Fibroblast of the aortic adventitia (primary cell): ENCODE measurements around a stretch of chr6.

DNA sequence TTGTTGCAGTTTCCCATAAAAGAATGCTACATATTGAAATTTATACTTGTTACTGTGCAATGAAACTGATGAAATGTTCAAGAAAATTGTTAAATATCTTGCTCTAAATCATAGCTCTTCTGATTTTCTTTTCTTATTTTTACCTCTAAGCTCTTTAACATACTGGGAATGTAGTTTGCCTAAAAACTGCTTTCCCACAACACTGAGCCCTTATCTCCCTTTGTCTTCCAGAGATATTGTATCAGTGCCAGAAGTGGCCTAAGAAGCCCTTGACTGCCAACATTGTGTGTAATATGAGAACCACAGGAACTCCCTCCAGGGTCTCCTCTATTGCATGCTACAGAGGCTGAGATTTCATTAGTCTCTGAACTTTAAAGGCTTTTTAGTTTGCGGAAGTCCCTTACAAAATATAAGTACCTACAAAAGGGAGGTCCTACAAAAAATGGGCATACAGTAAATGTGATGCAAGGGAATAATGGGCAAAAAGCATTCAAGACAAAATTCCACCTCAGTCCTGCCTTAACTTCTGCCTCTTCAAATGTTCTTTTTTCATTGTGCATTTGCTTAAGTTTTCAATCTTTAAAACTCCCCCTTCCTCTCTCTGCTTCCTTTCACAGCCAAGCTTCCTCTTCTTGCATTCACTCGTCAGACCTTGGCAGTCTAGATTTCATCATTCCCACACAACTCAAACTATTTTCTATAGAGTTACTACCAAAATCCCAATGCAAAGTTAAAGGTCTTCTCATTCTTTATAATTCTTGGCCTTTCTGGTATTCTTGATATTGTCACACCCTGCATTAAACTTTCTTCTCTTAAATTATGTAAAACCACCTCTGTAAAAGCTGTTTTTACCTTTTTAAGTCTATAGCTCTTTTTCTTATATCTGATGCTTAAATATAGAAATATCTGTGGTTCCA is 76.5 kb downstream of the ADGRG6 start:
- CAGE, long polyA plus RNA, result no peak

- CAGE, long polyA plus RNA, result no peak
Observed at GRCh38 chr6:142424441-142424985, 122.7 kb downstream of the ADGRG6 start.

GRCh38 chr6:142542718-142543224 is 241.0 kb downstream of the ADGRG6 start:
- CAGE, long polyA plus RNA, result no peak

- CAGE, long polyA plus RNA, result no peak
Observed at GRCh38 chr6:142751421-142752207, 193.4 kb downstream of the HIVEP2 start.

- CAGE, long polyA plus RNA, result no peak
Observed at GRCh38 chr6:142828864-142829871, 115.8 kb downstream of the HIVEP2 start.

- CAGE, long polyA plus RNA, result no peak
Observed at GRCh38 chr6:142926136-142927326, 18.4 kb downstream of the HIVEP2 start.

- CAGE, long polyA plus RNA, result no peak
Observed at GRCh38 chr6:142935710-142936738, 9.0 kb downstream of the HIVEP2 start.

- CAGE, long polyA plus RNA, result no peak
Observed at GRCh38 chr6:143539844-143540574, 28.5 kb upstream of the FUCA2 start.

GRCh38 chr6:143543288-143543723 is 31.8 kb upstream of the FUCA2 start:
- CAGE, long polyA plus RNA, result no peak

- CAGE, long polyA plus RNA, result no peak
Observed at GRCh38 chr6:143950832-143951362, 57.2 kb downstream of the PLAGL1 start.

DNA sequence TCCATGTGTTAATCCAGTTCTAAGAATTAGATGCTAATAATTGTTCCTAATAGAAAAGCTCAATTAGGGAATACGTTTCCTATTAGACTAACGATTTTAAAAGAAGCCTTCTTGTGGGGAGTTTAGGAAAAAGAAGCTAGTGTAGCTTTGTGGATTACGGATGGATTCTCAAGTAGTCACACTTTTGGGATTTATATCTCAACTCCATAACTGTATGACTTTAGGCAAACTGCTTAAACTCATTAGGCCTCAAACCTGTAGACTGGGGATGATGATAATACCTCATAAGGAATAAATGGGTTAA is 27.6 kb downstream of the STX11 start:
- CAGE, long polyA plus RNA, result no peak

DNA sequence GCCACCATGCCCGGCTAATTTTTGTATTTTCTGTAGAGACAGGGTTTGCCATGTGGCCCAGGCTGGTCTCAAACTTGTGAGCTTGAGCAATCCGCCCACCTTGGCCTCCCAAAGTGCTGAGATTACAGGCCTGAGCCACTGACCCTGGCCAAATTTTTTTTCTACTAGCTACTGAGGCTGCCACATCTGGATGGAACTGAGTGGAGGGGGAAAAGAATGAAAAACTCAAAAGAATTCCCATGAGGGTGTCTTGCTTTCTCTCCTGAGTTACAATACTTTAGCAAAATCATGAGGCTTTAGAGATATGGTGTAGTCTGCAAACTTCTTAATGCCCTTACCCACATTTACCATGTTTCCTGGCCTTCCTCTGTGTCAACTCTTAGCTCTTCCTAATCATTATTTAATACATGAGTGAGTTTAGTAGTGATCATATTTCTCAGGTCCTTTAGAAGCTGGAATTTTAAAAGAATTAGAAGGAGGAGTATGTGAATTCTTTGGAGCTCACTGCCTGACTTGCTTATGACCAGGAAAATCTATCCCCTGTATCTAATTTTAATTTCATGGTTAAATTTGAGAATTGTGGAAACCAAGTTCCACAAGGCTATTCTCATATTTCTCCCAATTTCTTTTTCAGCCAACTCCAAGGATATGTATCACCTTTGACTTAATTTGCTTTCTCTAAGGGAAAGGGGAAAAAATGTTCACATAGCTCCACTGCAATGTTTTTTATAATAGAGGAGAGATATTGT is 39.0 kb downstream of the STX11 start:
- CAGE, long polyA plus RNA, result no peak

DNA sequence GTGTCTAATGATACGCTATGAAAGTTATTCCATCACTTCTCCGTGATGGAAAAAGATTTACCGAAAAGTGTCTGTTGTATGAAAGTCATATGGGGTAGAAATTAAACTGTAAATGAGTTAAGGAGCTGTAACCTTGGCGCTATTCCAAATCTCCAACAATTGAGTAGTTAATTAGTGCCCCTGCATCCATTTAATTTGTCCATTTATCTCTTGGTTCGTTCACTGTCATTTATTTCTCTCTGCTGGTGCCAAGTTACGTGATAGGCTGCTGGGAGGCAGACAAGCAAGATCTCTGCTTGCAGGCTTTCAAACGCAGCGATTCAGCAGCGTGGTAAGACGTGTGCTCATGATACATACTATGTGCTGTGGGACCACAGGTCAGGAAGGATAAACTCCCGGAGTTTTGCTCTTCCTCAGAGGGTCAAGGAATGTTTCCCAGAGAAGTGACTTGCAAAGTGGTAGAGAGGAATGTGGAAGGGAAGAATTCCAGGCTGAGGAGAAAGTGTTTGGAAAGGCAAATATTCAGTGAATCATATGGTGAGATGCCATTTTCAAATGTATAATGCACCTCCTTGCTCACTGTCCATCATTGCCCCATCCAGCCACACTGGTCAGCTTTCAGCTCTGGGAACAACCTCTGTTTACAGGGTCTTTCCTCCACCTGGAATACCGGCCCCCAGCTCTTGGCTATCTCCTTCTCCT is 46.4 kb downstream of the UTRN start:
- CAGE, long polyA plus RNA, result no peak

DNA sequence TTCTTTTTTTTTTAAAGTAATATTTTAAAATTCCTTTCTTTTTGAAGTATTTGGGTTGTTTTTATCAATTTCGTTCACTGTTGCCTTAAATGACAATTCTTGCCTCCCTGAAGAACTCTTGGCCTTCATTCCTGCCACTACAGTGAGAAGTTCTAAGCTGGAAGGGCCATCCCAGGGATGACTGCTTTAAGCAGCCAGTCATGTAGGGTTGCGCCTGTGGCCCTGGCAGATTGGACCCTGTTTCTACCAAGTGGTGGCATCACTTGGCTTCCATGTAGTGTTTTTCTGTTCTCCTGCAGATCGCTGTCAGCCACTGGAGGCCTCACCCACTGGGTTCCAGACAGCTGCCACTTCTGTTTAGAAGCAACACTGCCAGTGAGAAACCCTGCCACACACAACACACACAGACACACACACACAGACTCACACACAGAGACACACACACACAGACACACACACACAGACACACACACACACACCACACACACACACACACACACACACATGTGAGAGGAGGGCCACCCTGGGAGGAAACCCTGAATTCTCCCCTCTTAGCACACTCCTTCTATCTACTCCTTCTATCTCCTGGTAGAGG is 51.7 kb downstream of the UTRN start:
- CAGE, long polyA plus RNA, result no peak

DNA sequence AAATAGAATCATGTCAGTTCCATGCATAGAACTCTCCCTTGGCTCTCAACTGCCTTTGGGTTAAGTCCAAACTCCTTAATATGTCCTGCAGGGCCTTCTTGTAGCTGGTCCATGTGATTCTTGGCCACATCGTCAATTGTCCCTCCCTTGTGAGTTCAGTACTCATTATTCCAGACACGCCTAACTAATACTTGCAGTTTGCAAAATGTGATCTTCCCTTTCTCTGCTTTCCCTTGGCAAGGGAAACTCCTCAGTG is 165.0 kb downstream of the UTRN start:
- CAGE, long polyA plus RNA, result no peak

DNA sequence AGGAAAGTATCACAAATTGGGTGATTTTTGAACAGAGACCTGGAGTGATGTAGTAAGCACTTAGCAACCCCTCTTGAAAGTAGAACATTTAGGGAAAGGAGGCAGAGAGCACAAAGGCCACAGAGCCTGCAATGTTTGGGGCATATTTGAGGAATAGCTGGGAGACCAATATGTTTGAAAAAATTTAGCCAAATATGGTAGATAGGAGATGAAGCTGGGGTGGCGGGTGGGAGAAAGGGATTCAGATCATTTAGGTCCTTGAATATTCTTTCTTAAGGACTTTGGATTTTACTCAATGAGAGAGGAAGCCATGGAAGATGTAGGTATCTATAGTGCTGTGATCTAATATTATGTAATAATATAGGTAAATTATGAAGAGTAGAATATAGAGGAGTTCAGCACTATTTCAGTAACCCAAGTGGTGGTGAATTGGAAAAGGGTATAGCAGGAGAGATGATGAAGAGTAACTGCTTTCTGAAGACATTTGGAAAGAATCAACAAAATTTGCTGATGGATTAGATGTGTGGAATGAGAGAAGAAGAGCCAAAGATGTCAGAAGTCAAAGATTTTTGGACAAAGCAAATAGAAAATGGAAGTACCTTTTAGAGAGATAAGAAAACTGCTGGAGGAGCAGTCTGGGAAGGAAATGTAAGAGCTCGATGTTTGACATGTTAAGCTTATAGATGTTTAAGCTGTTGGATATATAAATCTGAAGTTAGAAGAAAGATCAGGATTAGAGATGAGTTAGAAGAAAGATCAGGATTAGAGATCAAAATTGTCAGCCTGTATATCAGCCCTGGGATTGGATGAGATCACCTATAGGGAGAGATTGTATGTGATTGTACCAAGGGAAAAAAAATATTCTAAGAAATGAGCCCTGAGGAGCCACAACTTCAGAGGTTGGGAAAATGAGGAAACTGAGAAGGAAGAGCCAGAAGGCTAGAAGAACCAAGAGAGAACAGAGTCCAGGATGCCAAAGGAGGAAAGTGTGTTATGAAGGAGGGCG is 417.8 kb downstream of the UTRN start:
- CAGE, long polyA plus RNA, result no peak

GRCh38 chr6:144810309-144810649 is 525.1 kb downstream of the UTRN start:
- CAGE, long polyA plus RNA, result no peak

GRCh38 chr6:145267263-145267480 is 468.1 kb downstream of the EPM2A start:
- CAGE, long polyA plus RNA, result no peak

- CAGE, long polyA plus RNA, result no peak
Observed at GRCh38 chr6:146027501-146027760, 1.4 kb upstream of the GRM1 start.

DNA sequence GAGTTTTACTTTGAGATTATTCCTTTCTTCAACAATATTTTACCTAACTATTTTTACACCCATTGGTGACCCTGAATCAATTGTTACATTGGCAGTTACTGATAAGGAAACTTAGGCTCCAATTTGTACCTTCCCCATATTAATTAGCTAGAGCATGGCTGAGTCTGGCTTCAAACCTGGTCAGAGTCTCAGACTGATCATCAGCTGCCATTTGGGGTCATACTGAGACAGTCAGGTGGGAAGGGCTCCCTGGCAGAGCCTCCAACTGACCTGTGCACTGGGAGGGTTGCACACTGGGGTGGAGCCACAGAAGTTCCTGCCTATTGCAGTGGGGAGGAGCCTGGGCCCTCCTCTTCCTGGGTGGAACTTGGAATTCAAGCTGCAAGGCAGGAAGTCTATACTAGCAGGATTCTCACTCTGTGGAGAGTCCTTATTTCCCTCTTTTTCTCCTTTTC is 285.0 kb downstream of the ADGB start:
- CAGE, long polyA plus RNA, result no peak